ENCODE data around the genes KRT85, KRT75, KRT5, KRT73 and KRT76.

- PRO-cap: no peak
Measured at GRCh38 chr12:51923983-51924518, 16.7 kb downstream of the ACVRL1 start.

DNA sequence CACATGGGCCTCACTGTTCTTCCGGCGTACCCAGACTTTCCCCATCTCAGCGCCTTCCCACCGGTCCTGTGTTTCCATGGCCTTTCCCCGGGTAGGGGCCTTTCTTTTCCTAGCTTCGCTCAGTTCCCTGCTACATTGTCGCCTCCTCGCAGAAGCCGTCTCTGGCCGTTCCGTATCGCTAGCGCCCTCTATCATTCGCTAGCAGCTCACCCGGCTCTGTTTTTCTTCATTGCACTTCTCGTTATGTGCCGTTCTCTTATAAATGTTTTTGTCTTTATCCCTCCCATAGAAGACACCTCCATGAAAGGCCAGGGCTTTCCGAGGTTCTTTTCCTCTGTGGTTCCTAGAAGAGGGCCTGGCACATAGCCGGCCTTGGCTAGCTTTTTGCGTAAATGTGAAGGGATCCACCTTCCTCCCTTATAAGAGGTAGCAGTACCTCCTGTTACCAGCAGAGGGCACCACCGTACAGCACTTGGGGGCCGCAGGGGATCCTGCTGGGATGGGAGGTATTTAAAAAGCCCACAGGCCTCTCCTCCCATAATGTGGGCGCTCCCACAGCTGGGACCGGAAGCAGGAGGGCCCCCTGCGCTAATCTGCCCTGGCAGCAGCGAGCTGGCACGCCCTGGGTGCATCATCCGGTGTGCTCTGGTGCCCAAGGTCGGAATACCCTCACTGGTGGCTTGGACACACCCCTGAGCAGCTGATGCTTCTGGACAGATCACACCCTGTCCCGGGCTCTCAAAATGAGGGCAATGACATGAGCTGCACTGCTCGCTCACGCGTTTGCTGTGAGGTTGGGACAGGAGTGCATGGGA is 18.8 kb downstream of the TAMALIN start:
- PRO-cap: unidirectional peak, minus-strand start at position 163 of the sequence

- PRO-cap: no peak
Measured at GRCh38 chr12:52044883-52045285, 6.4 kb upstream of the NR4A1 start.

GRCh38 chr12:52053778-52054707 is 2.8 kb downstream of the NR4A1 start:
- PRO-cap: unidirectional peak, plus-strand start at chr12:52053817

DNA sequence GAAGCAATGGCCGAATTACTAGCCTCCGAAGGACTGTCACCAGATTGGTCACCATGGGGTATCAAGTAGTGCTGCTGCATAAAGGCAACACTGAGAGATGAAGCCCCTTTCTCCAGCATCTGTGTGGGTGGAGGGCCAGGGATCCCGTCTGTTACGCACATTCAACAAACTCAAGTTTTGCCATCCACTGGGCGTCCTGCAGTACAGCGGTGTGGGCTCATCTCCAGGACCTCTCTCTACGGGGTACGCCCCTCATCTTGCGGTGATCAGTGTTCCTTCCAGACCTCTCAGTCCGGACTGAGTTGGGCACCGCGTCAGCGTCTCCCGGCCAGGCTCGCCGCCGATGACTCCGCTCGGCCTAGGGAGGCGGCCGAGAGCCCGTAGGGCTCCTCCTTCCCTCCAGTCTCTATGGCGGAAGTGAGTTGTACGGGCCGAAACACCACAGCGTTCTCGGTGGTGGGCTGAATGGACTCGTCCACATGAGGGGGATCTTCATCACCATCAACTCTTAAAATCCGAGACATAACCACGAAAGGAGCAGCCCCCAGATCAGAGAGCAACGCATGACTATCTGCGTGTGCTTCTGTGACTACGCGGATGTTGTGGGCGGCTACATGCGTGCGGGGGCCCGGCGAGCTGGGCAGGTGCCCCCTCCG is 378 bp upstream of the ATG101 start:
- PRO-cap: bidirectional peak, plus-strand start at position 435 of the sequence, minus-strand start at position 299 of the sequence

DNA sequence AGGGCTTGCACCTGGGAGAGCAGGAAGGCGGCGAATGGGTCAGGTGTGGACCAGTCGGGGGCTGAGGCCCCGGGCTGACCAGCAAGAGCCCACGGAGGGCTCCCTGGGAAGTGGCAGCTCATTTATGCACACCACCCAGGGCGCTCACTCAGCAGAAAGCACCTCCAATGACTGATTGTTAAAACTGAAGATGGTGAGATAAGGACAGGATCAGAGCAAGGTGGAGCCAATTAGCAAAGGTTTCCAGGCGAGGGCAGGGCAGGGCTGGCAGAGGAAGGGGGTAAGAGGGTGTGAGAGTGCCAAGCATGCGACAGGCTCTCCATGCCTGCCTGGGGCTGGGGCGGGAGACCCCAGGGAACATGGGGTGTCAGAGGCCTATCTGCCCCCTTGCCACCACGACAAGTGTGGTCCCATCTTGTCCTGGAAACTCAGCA is 6.2 kb downstream of the KRT80 start:
- PRO-cap: no peak

- PRO-cap: no peak
Measured at GRCh38 chr12:52231388-52232494, 1.3 kb upstream of the KRT7 start.

- PRO-cap: no peak
Measured at GRCh38 chr12:52245856-52246810, 13.1 kb downstream of the KRT7 start.

DNA sequence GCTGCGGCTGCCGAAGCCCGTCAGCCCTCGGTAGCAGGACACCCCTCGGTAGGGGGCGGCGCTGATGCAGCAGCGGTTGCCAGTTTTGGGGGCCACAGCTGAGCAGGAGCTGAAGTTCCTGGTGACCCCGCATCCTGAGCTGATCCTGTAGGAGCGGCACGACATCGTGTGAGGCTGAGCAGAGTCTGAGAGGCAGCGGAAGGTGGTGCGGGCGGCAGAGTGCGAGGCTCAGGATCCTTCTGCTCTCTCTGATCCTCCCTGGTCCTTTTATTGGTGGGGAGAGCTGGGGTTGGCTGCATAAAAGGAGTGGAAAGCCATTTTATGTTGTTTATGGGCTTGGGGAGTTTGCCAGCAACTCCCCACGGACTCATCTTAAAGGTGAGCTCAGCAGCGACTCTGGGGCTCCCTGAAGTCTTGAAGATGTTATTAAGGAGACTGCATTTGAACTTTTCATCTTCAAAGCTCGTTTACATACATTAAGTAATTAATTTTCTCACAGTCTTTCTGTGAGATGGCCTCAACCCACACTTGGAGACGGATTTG is at the start of gene KRT85:
TSS of gene KRT85 (minus strand) at position 241 of the 543 bp plus-strand sequence.
- PRO-cap: no peak

DNA sequence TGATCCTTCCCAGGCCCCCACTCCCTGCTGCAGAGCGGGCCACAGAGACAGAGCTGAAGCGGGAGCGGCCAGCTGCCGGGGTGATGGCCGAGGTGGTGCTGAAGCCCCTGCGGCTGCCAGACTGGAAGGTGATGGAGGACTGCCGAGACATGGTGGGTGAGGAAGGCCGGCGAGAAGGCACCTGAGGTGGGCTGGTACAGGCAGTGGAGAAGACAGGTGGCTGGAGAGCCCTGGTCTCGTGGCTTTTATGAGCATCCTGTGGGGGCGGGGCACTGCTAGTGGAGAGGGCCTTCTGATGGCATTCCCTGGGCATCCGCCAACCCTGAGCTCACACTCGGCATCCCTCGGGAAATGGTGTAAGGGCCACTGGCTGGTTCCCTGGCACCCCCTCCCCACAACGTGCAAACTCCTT is at the start of gene KRT75:
TSS of gene KRT75 (minus strand) at position 218 of the 412 bp plus-strand sequence.
- PRO-cap: no peak

DNA sequence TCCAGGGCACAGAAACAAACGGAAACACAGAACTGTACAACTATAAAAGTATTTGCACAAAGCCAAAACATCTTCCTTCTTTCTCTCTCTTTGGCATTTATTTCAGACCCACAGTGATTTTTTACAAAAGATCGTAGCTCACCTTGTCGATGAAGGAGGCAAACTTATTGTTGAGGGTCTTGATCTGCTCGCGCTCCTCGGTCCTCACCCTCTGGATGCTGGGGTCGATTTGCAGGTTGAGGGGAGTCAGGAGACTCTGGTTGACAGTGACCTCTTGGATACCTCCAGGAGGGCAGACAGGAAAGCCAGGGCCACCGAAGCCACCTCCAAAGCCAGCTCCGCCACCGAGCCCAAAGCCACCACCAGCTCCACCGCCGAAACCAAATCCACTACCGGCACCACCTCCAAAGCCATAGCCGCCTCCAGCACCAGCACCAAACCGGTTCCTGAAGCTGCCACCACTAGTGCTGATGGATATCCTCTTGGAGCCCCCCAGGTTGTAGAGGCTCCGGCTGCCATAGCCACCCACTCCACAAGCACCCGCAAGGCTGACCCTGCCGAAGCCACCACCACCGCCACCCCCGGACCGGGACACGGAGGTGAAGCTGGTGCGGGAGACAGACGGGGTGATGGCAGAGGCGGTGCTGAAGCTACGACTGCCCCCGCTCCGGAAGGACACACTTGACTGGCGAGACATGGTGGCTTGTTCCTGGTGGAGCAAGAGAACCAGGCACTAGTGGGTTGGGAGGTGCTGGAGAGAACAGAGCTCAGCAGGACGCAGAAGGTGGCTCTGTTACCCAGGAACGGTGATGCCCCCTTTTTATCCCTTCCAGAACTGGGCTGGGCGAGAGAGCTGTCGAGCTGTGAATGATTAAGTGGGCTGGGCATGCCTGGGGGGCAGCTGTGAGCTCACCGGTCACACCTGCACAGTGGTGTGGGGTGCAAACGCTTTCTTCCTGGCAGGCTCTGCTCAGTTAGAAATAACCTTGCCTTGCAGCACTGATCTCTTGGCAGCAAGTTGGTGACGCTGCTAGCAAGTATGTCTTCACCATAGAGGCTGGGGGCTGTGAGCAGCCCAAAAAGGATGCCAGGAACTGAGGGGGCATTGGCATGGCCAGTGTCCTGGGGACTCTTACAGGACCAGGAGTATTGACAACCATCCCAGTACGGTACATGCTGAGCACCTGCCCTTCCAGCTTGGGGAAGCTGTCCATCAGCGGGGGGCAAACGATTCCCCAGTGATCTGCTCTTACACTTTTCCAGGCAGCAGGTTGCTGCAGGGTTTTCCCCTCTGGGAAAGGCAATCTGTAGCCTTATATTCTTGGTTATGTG is at the start of gene KRT5:
TSS of gene KRT5 (minus strand) at position 795 of the 1,332 bp plus-strand sequence.
- PRO-cap: no peak

- PRO-cap: no peak
Measured at GRCh38 chr12:52607992-52608313, 6.7 kb upstream of the KRT72 start.

DNA sequence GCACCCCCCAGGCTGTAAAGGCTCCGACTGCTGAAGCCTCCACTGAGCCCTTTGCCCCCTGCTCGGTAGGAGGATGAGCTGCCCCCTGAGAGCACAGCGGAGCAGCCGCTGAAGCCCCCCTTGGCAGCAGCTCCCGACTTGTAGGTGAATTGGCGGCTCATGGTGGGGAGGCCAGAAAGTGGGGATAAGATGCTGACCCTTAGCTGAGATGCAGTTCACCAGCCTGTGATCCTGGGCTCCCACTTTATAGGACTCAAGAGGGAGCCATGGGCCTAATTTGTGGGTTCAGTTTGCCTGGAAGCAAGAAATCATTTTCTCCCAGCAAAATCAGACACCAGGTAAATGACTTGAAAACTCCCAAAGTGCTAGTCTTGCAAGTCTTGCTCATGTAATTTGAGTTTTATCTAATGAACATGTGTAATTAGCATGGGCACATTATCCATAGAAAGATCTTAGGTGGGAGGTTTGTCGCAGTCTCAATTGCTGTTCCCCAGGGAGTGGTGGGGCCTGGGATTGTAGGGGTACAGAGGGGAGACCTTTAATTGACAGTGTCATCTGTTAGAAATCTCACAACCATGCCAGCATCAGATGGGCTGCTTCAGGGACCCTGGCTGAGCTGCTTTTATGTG is at the start of gene KRT73:
TSS of gene KRT73 (minus strand) at position 196 of the 629 bp plus-strand sequence.
- PRO-cap: no peak

- PRO-cap: no peak
Measured at GRCh38 chr12:52679614-52680149, 525 bp downstream of the KRT1 start.

DNA sequence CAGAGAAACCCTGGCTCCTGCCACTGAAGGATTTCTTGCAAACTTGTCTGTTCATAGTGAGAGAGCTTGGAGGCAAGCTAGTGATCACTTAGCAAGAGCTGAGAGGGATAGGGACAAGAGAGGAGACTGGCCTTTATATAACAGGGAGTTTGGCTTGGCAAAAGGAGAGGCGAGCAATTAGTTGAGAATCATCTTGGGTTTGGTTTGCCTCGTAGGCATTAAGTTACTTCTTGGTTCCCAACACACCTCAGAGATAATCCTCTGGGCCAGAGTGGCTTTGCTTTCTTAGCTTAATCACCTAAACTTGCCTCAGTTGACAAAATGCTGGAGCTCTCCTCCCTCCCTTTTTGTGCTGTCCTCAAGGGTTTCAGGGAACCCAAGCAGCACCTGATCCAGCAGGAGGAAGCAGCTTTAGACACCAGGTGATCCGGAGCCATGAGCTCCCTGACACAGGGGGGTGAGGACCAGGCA is at the start of gene KRT76:
TSS of gene KRT76 (minus strand) at position 109 of the 471 bp plus-strand sequence.
- PRO-cap: no peak

GRCh38 chr12:52859988-52860735 is 11.4 kb upstream of the KRT78 start:
- PRO-cap: no peak

GRCh38 chr12:52873436-52874676 is 25.1 kb upstream of the KRT78 start:
- PRO-cap: bidirectional peak, plus-strand start at chr12:52874511, minus-strand start at chr12:52874510

GRCh38 chr12:52903061-52903246 is 1.9 kb downstream of the KRT8 start:
- PRO-cap: no peak

GRCh38 chr12:52915548-52916070 is 10.7 kb upstream of the KRT8 start:
- PRO-cap: no peak

GRCh38 chr12:52950566-52950948 is 1.6 kb downstream of the KRT18 start:
- PRO-cap: no peak

Measured in left common carotid artery plus branches (tissue), 1 donor.